HepG2 (cell line): ENCODE measurements around a stretch of chr17.

- RRBS, 2 experiments, result no CpG with 5 or more reads among the region's 4 CpGs
CAGE:
- cytosol, long polyA minus RNA, result no peak
- cytosol, long polyA plus RNA, result no peak
- long polyA plus RNA, result no peak
- nucleus, long polyA minus RNA, result no peak
- nucleus, long polyA plus RNA, result no peak
Observed at GRCh38 chr17:59761643-59762175, 54.3 kb downstream of the VMP1 start.

DNA sequence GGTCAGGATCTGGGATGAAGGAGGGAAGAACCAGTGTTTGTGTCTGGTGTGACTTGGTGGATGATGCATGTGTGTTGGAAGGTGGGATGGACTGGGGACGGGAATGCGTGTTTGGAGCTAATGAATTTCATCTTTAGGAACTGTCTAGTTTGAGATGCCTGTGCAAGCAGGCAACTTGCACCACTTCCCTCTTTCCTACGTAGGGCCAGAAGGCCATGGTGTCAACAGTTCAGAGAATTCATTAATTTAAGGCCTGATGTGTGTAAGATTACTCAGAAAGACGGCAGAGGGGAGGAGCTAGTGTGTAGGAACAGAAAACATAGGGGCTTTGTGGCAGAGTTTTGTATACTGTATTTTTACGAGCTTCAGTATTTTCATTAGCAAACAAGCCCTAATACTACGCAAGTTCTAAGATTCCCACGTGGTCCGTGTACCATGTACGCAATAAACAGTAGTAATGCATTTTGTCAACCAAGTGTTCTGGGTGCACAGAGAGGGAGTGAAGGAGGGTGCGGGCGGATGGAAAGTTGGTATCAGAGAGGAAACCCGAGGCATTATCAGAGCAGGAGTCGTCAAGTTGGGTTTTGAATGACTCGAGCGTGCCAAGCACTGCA is 705 bp downstream of the HEATR6 start:
- RRBS, 2 experiments, result no CpG with 5 or more reads among the region's 15 CpGs
CAGE:
- cytosol, long polyA minus RNA, result no peak
- cytosol, long polyA plus RNA, result no peak
- long polyA plus RNA, result no peak
- nucleus, long polyA minus RNA, result no peak
- nucleus, long polyA plus RNA, result no peak

GRCh38 chr17:60091757-60092194 is 13.1 kb upstream of the HEATR6 start:
- RRBS, 2 experiments, result no CpG with 5 or more reads among the region's 1 CpG
CAGE:
- cytosol, long polyA minus RNA, result no peak
- cytosol, long polyA plus RNA, result no peak
- long polyA plus RNA, result no peak
- nucleus, long polyA minus RNA, result no peak
- nucleus, long polyA plus RNA, result no peak

GRCh38 chr17:60134579-60135451 is 15.0 kb upstream of the CA4 start:
- RRBS, 2 experiments, result no CpG with 5 or more reads among the region's 27 CpGs
CAGE:
- cytosol, long polyA minus RNA, result no peak
- cytosol, long polyA plus RNA, result no peak
- long polyA plus RNA, result no peak
- nucleus, long polyA minus RNA, result no peak
- nucleus, long polyA plus RNA, result no peak

DNA sequence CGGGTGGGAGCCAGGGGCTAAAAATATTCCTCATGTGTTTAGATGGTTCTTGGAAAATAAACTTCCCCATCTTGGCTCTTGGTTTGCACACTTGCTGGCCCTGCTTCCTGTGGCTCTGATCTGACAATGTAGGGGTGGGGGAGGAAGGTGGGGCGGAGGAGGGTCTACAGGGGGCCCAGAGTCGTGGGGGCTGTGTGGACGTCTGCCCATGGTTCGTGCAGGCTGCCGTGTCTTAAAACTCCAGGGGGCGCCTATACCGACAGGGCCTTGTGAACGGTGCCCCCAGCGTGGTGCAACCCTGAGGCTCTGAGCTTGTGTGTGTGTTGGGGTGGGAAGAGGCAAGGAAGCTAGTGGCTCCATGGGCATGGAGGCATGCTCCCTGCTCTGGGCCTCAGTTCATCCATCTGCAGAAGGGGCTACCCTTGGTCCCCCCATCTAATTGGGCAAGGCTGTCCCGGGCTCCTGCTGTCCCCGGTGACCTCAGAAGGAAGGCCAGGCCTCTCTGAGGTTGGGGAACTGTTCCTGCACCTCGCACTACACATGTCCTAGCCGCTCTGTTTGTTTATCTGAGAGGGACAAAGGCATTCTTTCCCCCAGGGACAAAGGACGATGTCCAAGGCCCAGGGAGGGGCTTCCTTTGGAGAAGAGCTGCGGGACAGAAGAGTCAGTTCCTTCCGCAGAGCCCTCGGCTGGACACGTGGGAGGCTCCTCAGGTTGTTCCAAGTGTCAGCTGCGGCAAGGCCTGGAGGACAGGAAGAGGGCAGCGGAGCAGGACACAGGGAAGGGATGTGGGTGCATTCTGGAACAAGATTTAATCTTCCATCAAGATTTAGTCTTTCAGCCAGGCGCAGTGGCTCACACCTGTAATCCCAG is 13.5 kb downstream of the CA4 start:
- RRBS, 2 experiments, result no CpG with 5 or more reads among the region's 22 CpGs
CAGE:
- cytosol, long polyA minus RNA, result no peak
- cytosol, long polyA plus RNA, result no peak
- long polyA plus RNA, result no peak
- nucleus, long polyA minus RNA, result no peak
- nucleus, long polyA plus RNA, result no peak

- RRBS, 2 experiments, result no CpG with 5 or more reads among the region's 8 CpGs
CAGE:
- cytosol, long polyA minus RNA, result no peak
- cytosol, long polyA plus RNA, result no peak
- long polyA plus RNA, result no peak
- nucleus, long polyA minus RNA, result no peak
- nucleus, long polyA plus RNA, result no peak
Observed at GRCh38 chr17:61128565-61129266, 270.9 kb upstream of the TBX2 start.

DNA sequence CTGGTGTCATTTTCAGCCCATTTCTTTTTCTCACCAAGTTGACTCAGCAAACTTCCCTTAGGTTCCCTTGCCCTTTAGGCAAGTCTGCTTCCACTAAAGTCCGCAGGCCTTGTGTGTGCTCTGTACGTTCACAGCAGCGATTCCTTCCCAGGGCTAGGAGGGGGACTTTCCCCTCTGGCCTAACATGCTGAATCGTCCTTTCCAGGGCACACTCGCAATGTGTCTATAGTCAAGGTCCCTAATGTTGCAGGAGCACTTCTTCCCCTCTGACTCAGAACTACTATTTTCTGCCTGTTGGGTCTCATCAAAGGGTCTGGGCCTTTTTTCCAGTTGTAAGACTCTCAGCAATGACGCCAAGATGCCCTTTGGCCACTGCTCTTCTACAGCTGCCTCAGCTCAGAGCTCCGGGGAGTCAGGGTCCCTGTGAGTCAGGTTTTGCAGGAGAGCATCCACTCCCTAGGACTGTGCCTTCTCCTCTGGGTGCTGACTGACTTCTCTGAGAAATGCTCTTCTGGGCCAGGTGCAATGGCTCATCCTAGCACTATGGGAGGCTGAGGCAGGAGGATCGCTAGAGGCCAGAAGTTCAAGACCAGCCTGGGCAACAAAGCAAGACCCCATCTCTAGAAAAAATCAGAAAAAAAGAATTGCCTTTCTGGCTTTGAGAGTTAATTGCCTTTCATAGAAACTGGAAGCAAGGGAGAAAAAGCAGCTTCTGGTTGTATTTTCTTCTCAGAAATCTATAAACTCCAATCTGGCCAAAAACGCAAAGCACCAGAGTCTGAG is 64.4 kb upstream of the TBX2 start:
- RRBS, 2 experiments, result no CpG with 5 or more reads among the region's 9 CpGs
CAGE:
- cytosol, long polyA minus RNA, result no peak
- cytosol, long polyA plus RNA, result no peak
- long polyA plus RNA, result no peak
- nucleus, long polyA minus RNA, result no peak
- nucleus, long polyA plus RNA, result no peak

GRCh38 chr17:61335879-61336382 is 63.7 kb upstream of the TBX2 start:
- RRBS, 2 experiments, result no CpG with 5 or more reads among the region's 10 CpGs
CAGE:
- cytosol, long polyA minus RNA, result no peak
- cytosol, long polyA plus RNA, result no peak
- long polyA plus RNA, result no peak
- nucleus, long polyA minus RNA, result no peak
- nucleus, long polyA plus RNA, result no peak

DNA sequence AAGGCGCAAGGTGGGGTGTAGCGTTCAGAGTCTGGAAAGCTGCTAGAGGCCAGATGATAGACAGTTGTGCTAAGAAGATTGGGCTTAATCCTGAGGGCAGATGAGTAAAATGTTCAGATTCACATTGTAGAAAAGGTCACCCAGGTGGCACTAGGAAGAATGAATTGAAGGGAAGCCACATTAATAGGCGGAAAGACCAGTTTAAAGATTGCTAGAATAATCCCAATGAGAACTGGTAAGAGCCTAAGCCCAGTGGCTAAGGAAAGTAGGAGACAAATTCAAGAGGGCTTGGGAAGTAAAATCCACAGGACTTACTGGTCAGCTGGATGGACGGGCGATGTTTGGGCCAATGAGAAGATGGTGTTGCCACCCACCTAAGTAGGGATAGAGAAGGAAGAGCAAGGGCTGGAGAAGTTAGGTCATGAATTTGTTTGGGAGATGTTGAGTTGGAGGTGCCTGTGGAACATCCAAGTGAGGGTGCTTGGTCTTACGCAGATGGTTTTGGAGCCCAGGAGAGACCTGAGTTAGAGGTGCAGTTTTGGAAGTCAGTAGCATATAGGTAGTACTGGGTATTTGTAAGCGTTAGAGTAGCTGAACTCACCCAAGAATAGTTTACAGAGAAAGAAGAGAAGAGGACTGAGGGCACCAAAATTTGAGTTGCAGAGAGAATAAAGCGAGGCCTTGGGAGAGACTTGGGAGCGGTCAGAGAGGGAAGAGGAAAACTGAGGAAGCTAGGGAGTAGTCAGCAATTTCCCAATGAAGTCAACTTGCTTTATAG is 51.6 kb upstream of the TBX2 start:
- RRBS, 2 experiments, result no CpG with 5 or more reads among the region's 9 CpGs
CAGE:
- cytosol, long polyA minus RNA, result no peak
- cytosol, long polyA plus RNA, result no peak
- long polyA plus RNA, result no peak
- nucleus, long polyA minus RNA, result no peak
- nucleus, long polyA plus RNA, result no peak

- RRBS, 2 experiments, result 90% methylated on average over 2 of the region's 41 CpGs; no CpG with 5 or more reads in 1 of the 2 experiments
CAGE:
- cytosol, long polyA minus RNA, result no peak
- cytosol, long polyA plus RNA, result no peak
- long polyA plus RNA, result no peak
- nucleus, long polyA minus RNA, result no peak
- nucleus, long polyA plus RNA, result no peak
Observed at GRCh38 chr17:61403211-61403799, 3.7 kb downstream of the TBX2 start.

- RRBS, 2 experiments, result 86 to 89% methylated on average over 4 of the region's 30 CpGs
CAGE:
- cytosol, long polyA minus RNA, result no peak
- cytosol, long polyA plus RNA, result no peak
- long polyA plus RNA, result no peak
- nucleus, long polyA minus RNA, result no peak
- nucleus, long polyA plus RNA, result no peak
Observed at GRCh38 chr17:61410083-61410862, 10.6 kb downstream of the TBX2 start.

GRCh38 chr17:61451356-61452092 is 698 bp upstream of the TBX4 start:
- RRBS, 2 experiments, result 93 to 95% methylated on average over 26 to 31 of the region's 60 CpGs
CAGE:
- cytosol, long polyA minus RNA, result no peak
- cytosol, long polyA plus RNA, result no peak
- long polyA plus RNA, result no peak
- nucleus, long polyA minus RNA, result no peak
- nucleus, long polyA plus RNA, result no peak

- RRBS, 2 experiments, result no CpG with 5 or more reads among the region's 15 CpGs
CAGE:
- cytosol, long polyA minus RNA, result no peak
- cytosol, long polyA plus RNA, result no peak
- long polyA plus RNA, result no peak
- nucleus, long polyA minus RNA, result no peak
- nucleus, long polyA plus RNA, result no peak
Observed at GRCh38 chr17:61457965-61458503, 5.8 kb downstream of the TBX4 start.

DNA sequence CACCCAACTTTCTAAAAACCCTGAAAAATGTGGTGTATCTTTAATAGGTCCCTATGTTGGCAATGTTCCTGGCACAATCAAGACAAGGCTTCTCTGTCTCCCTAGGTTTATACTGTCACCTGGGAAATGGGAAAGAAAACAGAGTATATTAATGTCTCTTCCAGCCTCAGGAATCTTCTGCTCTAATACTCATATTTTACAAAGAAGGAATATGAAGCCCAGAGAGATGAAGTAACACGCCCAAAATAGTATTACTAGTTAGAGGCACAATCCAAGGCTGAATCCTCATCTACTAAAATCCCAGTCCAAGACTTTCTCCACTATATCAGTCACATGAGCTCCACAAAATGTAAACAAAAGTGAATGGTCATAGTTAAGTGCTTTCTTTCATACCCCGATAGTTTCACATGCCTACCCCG is 1.1 kb downstream of the INTS2 start:
- RRBS, 2 experiments, result no CpG with 5 or more reads among the region's 3 CpGs
CAGE:
- cytosol, long polyA minus RNA, result no peak
- cytosol, long polyA plus RNA, result no peak
- long polyA plus RNA, result no peak
- nucleus, long polyA minus RNA, result no peak
- nucleus, long polyA plus RNA, result no peak

DNA sequence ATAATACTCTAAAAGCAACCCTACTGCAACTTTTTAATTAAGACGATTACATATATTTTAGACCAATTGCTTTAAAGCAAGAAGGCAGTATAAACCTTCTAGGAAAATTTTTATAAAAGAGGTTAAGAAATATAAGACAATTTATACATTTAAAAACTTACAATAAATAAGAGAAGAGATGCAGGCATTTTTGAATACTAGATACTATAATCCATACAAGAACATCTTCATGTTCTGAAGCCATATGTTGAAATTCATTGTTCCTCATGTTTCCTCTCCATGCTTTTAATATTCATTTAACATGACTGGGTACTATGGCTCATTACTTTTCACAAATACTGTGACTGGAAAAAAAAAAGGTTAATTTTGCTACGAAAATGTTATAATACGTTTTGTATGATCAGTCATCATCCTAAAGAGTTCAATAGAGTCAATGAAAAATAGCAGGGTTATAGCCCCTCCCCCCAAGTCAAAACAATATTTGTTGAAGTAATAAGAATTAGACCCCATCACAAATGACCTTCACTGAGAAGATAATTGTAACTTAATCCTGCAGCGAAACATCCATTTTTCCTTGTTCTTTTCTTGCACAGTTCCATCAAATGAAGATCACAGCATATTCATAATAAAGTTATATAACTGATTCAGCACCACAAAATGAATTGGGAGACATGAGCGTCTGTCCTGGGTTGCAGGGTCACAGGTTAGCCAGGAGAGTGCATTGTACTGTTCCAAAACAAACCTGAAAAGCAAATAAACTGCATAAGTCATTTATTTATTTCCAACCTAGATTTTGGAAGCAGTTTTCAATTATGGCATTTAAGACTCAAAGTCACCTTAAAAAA is 18.3 kb upstream of the INTS2 start:
- RRBS, 2 experiments, result no CpG with 5 or more reads among the region's 5 CpGs
CAGE:
- cytosol, long polyA minus RNA, result start-site peak on the minus strand centred at position 208 of the sequence, 10 bp wide, 20 reads; start-site peak on the minus strand centred at position 514 of the sequence, 292 bp wide, 73 reads
- cytosol, long polyA plus RNA, result no peak
- long polyA plus RNA, result no peak
- nucleus, long polyA minus RNA, result no peak
- nucleus, long polyA plus RNA, result no peak

- RRBS, 2 experiments, result no CpG with 5 or more reads among the region's 6 CpGs
CAGE:
- cytosol, long polyA minus RNA, result no peak
- cytosol, long polyA plus RNA, result no peak
- long polyA plus RNA, result no peak
- nucleus, long polyA minus RNA, result no peak
- nucleus, long polyA plus RNA, result no peak
Observed at GRCh38 chr17:62170203-62170805, 105.2 kb upstream of the MED13 start.

GRCh38 chr17:62477276-62477490 is 1.4 kb upstream of the TLK2 start:
- RRBS, 2 experiments, result no CpG with 5 or more reads among the region's 3 CpGs
CAGE:
- cytosol, long polyA minus RNA, result no peak
- cytosol, long polyA plus RNA, result no peak
- long polyA plus RNA, result no peak
- nucleus, long polyA minus RNA, result no peak
- nucleus, long polyA plus RNA, result no peak

- RRBS, 2 experiments, result under 1 to 2% methylated on average over 13 to 16 of the region's 111 CpGs
CAGE:
- cytosol, long polyA minus RNA, result no peak
- cytosol, long polyA plus RNA, result no peak
- long polyA plus RNA, result start-site peak on the plus strand at chr17:62478024-62478063, 6 and 8 reads in 2 replicates
- nucleus, long polyA minus RNA, result no peak
- nucleus, long polyA plus RNA, result no peak
Observed at GRCh38 chr17:62477797-62478791, 531 bp upstream of the TLK2 start.

- RRBS, 2 experiments, result 36 to 43% methylated on average over 1 to 2 of the region's 22 CpGs
CAGE:
- cytosol, long polyA minus RNA, result no peak
- cytosol, long polyA plus RNA, result no peak
- long polyA plus RNA, result no peak
- nucleus, long polyA minus RNA, result no peak
- nucleus, long polyA plus RNA, result no peak
Observed at GRCh38 chr17:62671410-62672178, 44.1 kb downstream of the MRC2 start.

DNA sequence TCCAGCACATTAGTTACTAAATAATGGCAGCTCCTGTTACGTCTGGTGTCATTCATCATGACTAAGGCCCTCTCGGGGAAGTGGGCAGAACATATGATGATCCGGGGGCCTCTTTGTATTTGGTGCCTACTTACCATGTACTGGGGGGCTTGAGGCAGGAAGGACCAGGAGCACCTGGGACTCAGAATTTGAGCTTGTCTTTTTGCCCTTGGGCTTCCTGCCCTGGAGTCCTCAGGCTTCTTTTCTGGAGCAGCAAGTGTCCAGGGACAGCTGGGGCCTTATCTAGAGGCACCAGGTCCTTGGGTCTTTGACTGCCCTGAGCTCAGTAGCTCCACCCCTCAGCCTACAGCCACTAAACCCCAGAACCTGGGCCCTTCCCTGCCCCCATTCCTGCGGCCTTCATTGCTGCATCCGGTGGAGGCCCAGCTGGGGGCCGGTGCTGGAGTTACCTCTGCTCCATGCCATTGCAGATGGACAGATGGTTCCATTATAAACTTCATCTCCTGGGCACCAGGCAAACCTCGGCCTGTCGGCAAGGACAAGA is 54.0 kb downstream of the MRC2 start:
- RRBS, 2 experiments, result no CpG with 5 or more reads among the region's 8 CpGs
CAGE:
- cytosol, long polyA minus RNA, result no peak
- cytosol, long polyA plus RNA, result no peak
- long polyA plus RNA, result no peak
- nucleus, long polyA minus RNA, result no peak
- nucleus, long polyA plus RNA, result no peak